ENCODE data around the genes KLHDC10 and TMEM209.

DNA sequence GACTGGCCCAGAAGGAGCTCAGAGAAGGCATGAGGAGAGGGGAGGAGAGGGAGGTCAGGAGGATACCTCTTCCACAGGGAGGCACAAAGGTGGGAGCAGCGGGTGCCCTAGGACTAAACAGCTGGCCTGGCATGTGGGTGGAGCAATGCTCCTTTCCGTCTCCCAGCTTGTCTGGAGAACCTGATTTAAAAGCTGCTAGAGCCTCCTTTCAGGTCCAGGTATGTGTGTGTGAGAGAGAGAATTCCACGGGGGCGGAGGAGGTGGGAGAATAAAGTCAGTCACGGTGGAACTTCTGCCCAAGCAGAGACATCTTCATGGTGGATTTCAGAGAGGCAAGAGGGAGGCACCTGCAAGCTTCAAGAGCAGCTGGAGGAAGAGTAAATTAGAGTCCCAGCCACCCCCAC lies 29.3 kb upstream of the UBE2H start:
- PRO-cap = no peak

GRCh38 chr7:130069751-130071046 lies at the start of gene KLHDC10:
KLHDC10 (plus strand) TSS chr7:130070534.
- PRO-cap = bidirectional peak, plus-strand start at chr7:130070547, minus-strand start at chr7:130070360

DNA sequence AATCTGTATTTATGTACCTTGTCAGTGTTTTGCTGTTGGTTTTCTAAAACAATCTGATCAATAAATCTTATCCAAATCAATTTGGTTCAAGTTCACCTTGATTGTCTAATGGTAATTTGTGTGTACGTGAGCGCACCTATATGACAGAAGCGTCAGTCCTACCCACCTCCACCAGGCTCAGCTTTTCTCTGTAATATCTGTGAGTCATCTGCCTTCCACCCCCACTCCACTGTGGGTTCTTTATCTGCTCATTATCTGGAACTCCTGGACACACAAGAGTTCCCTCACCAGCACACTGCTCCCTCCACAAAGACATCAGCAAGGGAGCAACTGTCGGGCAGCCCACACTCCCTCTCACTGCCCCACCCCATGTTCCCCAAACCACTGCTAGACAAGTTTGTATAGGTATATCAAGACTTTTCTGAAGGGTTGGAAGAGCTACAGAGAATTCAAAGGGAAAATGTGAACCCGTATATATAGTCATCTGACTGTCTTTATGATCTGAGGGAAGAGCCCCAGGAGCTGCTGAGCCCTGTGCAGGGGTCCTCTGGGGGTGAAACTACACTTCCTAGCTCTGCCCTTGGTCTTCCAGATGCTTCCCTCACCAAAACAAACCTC lies 65.4 kb downstream of the KLHDC10 start:
- PRO-cap = no peak

DNA sequence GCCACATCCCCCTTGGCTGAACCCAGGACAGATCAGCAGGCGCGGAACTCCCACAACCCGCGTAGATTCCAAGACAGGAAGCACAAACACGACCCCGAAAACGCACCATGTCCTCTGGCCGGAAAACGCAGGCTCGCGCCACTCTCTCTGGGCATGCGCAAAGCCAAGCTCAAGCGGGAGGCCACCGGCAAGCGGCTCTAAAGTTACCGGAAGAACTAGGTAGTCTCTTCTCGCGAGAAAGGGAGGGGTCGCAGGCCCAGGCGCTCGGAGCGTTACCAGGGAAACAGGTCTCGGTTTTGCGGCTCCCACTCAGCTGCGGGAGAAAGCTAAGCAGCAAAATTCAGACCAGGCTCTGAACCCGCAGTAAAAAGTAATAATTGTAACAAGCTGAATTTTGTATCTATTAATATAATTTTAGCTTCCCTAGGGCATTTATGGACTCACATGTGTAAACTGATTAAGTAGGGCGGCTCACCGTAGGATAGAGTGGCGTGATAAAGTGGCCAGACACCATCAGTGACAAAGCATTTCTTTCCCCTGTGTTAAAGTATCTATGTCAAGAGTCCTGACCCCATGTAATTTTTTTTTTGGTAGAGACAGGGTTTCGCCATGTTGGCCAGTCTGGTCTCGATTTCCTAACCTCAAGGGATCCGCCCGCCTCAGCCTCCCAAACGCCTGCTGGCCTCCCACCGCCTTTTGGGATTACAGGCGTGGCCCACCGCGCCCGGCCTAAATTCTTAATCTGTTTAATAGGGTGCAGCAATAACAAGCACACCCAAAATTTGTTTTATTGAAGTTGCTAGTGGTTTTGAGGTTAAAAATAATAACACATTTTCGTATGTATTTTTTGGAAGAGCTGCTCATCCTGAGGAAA lies at the start of gene TMEM209:
TMEM209 (minus strand) TSS at position 140 of the 874 bp plus-strand sequence.
- PRO-cap = bidirectional peak, plus-strand start at position 259 of the sequence, minus-strand start at position 135 of the sequence

GRCh38 chr7:130365460-130366317 lies 14.6 kb upstream of the CPA1 start:
- PRO-cap = no peak

DNA sequence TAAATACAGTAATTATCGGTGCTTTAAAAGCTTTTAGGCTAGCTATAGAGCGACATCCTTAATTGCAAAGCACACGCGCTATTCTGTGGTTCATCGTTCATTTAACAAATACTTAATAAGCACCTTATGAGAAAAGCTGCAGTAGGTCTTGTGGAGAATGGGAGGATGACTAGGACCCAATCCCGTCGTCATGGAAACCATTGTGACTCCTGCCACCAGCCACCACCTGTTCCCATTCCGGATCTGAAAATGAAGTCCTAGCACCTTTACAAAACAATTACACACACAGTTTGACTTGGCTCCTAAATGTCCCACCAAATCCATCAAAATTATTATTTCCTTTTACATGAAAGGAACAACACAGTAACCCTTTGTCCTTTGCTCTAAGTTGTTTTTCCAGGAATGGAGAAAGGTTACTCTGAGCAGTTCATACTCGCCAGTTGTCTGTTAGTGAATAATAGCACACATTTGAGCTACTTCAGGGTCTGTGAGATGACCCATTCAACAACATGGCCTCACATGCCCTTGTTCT lies 785 bp upstream of the CEP41 start:
- PRO-cap = no peak

- PRO-cap = no peak
These were observed 29.8 kb downstream of the MEST start for GRCh38 chr7:130521424-130522339.

DNA sequence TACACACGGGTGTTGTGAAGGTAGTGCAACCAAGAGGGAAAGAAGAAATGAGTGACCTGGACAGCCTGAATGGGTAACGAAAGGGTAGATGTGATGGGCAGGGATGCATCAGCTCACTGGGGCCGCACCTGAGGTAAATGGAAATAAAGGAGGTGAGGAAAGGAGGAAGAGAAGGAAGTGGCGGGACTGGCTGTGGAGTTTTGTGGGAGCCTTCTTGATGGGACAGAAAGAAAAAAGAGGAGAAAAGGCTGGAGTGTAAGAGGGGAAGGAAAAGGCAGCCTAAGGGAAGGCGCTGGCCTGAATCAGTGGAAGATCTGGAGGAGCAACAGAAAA lies 34.0 kb downstream of the MEST start:
- PRO-cap = no peak

- PRO-cap = no peak
These were observed 44.7 kb downstream of the MEST start for GRCh38 chr7:130536316-130537185.

GRCh38 chr7:130538382-130539532 lies 46.9 kb downstream of the MEST start:
- PRO-cap = no peak

GRCh38 chr7:130556146-130556521 lies 64.2 kb downstream of the MEST start:
- PRO-cap = no peak

- PRO-cap = no peak
These were observed 74.6 kb downstream of the MEST start for GRCh38 chr7:130566352-130566971.

DNA sequence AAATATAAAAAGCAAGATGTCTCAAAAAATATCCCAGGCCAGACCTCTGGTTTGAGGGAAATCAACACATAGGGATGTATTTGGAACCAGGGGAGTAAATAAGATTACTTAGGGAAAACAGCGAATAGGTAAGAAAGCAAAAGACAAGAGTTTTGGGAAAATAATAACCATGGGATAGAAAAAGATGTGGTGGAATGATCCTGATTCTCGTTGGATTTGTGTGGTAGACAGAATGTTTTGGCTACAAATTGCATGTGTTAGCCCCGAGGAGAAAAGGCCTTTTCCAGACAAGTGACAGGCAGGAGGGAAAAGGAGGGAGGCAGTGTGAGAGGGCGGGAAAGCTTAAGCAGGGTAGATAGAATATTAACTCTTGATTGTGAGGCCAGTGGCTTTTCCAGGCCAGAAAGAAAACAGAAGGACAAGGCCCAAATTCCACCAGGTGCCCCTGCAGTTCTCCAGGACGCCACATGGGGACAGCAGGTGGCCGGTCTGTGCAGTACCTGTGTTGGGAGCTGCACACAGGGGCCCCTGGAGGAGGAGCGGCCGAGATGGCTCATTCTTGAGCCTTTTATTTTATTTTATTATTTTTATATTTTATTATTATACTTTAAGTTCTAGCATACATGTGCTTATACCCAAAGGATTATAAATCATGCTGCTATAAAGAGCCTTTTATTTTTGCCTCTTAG lies 141.2 kb upstream of the KLF14 start:
- PRO-cap = no peak

DNA sequence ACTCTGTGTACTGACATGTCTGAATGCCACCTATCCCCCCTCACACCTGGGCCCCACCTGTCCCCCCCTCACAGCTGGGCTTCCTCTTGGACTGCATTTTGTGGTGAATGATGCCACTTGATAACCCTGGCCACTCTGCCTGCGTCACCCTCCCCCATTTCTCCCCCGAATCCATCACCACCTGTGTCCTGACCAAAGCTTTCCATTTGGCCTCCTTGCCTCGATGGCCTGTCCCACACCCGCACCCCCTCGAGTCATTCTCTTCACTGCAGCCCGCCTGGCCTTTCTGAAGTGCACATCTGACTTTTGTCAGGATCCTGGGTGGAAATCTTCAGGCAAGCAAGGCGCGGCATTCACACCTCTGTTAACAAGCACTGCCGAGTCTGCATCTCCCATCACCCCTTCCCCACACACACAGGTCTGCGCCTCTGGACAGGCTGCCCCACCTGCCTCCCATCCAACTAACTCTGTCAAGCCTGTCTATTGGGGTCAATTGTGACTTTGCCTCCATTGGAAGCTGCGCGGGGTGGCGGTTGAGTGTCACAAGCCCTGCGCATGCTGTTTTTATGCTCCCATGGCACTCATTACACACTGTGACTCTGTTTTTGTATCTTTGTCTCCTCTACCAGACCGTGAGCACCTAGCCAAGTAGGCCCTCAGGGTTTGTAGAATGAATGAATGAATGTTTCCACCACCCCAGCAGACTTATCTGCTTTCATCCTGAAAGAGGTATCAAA lies 175.4 kb upstream of the KLF14 start:
- PRO-cap = no peak

DNA sequence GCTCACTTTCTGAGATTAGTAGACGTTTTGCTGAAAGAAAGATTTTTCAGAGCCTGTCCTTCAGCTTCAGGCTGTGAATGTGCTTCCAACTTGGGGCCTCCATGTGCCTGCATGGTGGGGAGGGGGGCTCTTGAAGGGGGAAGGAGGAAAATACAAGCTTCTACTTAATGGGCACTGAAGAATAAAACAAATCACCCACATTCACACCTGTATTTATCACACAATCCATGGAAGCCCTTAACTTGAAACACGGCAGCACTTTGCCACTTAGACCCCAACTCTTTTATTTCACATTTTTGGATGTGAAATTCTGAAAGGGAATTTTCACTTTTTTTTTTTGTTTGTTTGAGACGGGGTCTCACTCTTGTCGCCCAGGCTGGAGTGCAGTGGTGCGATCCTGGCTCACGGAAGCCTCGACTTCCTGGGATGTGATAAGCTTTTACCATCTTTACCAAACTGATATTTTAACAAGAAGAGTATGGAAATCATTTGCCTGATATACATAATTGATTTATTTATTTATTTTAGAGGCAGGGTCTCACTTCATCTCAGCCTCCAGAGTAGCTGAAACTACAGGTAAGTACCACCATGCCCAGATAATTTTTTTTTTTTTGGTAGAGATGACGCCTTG lies 180.5 kb upstream of the KLF14 start:
- PRO-cap = no peak

GRCh38 chr7:130941297-130942108 lies 207.5 kb upstream of the KLF14 start:
- PRO-cap = bidirectional peak, plus-strand start at chr7:130941697, minus-strand start at chr7:130941669

GRCh38 chr7:130945203-130945919 lies 211.4 kb upstream of the KLF14 start:
- PRO-cap = no peak

GRCh38 chr7:130947697-130948373 lies 213.8 kb upstream of the KLF14 start:
- PRO-cap = no peak

- PRO-cap = no peak
These were observed 223.9 kb upstream of the KLF14 start for GRCh38 chr7:130957711-130958482.

- PRO-cap = no peak
These were observed 238.4 kb upstream of the KLF14 start for GRCh38 chr7:130972378-130972810.